Hair follicle dermal papilla cell (primary cell): Measurements from ENCODE around the genes ZNF732, TMEM271 and PDE6B.

DNA sequence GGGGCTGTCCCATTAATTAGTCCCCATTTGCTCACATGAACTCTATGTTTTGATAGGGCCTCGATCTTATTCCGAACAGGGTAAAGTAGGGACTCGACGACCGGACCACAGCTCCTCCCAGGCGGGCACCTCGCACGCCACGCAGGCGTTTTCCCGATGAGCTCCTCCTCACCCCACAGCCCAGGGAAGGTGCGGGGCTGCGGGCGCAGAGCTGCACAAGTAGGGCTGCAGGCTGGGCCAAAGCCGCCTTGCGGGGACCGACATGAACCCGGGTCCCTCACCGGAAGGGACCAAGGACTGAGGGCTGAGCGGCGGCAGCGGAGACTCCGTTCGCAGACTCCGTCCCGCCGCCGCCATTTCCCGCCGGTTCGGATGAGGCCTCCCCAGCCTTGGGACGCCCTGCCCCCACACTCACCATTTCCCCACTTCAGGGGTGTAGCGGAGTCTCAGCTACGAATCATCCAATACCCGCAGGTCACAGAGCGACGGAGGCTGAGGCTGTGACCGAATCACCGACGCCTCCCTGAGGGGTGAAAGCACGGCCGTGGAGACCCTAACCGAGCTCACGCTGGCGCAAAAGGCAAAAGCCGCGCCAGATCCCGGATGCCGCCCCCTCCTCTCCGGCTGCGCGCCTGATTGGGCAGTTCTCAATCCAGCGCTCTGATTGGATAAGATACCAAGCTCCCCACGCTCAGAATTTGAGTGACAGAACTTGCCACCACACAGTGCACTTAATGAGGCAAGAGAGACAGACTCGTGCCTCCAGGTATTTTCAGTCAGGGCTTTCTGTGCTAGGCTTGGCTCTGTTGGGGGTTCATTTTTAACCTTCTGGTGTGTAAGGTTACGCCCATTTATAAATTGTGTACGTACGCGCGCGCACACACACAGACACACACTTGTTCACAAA is at the start of gene ZNF732:
TSS of gene ZNF732 (minus strand) at position 582 of the 907 bp plus-strand sequence.
- CAGE, long polyA plus RNA, result no peak

GRCh38 chr4:474213-474488 is 24.8 kb downstream of the ZNF721 start:
- CAGE, long polyA plus RNA, result no peak

DNA sequence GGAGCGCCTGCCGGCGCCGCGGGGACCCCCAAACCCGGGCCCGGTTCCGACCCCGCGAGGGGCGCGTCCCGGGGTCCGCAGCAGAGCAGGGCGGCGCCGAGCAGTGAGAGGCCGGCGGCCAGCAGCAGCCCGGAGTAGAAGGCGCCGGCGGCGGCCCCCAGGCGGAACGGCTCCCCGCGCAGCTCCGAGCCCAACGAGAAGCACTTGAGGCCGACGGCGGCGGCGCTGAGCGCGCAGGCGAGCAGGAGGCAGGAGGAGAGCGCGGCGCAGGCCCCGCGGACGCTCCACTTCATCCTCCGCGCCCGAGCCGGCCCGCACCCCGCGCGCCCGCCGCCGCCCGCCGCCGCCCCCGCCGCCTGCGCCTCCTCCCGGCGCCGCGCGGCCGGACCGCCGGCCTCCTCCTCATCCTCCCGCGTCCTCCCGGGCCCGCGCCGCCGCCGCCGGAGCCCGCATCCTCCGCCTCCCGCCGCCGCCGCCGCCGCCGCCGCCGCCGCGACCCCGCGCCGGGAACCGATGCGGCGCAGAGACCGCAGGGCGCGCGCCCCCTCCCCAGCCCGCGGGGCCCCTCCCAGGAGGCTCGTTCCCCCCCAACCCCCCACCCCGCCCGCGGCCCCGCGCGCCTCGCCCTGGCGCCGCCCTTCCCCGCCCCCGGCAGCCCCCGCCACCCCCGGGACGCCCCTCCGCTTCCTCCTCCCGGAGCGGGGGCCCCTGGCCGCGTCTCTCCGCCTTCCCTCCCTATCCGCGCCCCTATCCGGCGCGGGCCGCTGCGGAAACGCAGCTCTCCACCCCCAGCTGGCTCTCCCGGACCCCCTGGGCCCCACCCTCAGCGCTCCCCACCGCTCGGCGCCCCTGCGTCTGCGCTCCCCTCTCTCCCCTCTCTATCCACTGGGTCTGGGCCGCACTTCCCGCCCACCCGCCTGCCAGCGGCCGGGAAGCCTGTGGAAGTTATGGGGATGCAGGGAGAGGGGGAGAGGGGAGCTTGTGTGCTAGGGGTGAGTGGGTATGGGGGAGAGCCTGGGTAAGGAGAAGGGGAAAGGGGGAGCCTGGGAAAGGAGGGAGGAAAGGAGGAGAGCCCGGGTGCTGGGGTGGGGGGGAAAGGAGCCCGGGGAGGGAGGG is at the start of gene TMEM271:
TSS of gene TMEM271 (minus strand) at position 526 of the 1,116 bp plus-strand sequence.
- CAGE, long polyA plus RNA, result no peak

DNA sequence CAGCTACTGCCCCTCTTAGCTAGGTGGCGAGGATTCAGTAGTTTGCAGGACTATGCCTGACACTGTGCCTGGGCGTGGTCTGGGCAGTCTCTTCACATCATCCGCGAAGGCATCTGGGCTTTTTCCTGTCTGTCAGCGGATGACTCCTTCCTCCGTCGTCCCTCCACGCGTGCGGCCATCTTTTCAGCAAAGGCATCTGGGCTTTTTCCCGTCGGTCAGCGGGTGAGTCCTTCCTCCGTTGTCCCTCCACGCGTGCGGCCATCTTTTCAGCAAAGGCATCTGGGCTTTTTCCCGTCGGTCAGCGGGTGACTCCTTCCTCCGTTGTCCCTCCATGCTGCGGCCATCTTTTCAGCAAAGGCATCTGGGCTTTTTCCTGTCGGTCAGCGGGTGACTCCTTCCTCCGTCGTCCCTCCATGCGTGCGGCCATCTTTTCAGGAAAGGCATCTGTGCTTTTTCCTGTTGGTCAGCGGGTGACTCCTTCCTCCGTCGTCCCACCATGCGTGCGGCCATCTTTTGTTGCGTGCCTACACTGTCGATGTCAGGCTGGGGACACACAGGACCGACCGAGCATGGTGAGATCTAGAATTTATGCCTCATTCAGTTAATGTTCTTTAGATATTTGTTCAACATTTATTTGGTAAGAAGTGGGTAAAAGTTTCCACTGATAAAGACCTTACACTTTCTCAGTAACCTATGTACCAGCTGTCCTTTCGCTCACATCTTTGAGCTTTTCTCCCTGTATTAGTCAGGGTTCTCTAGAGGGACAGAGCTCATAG is 12.4 kb upstream of the TMEM271 start:
- CAGE, long polyA plus RNA, result no peak

GRCh38 chr4:625359-625729 is at the start of gene PDE6B:
TSS of gene PDE6B (plus strand) at chr4:625573.
- CAGE, long polyA plus RNA, result no peak

- CAGE, long polyA plus RNA, result no peak
Measured at GRCh38 chr4:670912-671413, 3.1 kb downstream of the ATP5ME start.

- CAGE, long polyA plus RNA, result no peak
Measured at GRCh38 chr4:710101-710852, 4.6 kb downstream of the PCGF3 start.

DNA sequence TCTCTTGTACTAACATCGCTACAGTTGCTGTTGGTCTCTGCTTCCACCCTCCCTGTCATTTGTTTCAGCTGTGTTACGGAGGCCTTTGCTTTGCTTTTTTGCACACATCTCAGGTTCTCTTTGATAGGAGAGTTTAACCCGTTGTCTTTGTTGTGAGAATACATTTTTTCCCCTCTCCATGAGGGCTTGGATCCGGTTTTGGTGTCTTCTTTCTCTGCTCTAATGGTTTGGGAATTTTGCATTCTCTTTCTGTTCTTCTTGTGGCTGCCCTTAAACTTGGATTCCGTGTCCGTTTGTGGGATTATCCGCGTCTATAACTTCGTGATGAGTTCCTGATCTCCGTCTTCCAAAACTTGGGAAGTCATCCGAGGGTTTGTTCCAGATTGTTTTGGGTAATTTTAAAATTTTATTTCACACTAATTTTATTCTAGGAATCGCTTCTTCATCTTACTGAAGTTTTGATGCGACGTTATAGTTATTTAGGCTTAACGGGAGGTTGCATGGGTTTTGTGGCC is 45.3 kb downstream of the PCGF3 start:
- CAGE, long polyA plus RNA, result no peak

- CAGE, long polyA plus RNA, result no peak
Measured at GRCh38 chr4:752150-752829, 46.7 kb downstream of the PCGF3 start.

- CAGE, long polyA plus RNA, result no peak
Measured at GRCh38 chr4:776791-777339, 49.1 kb downstream of the CPLX1 start.

DNA sequence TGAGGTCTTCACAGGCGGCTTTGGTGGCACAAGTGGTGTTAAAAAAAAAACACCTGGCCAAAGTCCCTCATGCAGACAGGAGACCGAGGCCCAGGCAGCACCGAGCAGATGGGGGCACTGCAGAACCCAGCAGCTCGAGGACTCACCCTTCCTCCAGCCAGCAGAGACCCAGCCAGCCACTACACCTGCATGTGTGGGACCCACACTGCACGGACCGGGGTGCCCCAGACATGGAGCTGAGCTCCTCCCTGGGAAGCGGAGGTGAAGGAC is 42.8 kb downstream of the GAK start:
- CAGE, long polyA plus RNA, result no peak

GRCh38 chr4:890749-891087 is 41.4 kb downstream of the GAK start:
- CAGE, long polyA plus RNA, result no peak

- CAGE, long polyA plus RNA, result no peak
Measured at GRCh38 chr4:891421-892201, 40.5 kb downstream of the GAK start.

DNA sequence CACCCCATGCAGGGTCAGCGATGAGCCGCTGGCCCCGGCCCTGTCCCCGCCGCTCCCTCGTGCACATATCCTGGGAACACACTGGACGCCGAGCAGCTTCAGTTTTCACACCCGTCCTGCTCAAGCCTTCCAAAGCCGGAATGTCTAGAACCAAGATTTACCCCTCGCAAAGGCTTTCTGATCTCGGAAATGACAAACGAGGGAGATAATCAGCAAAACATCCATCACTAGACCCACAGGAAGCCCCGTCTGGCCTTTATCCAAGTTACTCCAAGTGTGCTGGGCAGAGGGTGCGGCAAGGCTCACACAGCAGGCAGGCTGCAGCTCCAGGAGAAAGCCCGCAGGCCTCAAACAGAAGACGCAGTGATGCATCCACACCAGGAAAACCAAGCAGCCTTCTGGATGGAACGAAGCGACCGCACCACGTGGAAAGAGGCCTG is 24.1 kb downstream of the GAK start:
- CAGE, long polyA plus RNA, result no peak

DNA sequence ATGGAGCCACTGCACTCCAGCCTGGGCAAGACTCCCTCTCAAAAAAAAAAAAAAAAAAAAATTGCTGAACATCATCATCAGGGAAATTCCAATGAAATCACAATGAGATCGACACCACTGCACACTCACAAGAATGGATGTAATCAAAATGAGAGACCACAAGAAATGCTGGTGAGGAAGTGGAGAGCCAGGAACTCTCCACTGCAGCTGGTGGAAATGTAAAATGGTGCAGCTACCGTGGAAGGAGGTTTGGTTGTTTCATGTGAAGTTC is 8.0 kb downstream of the GAK start:
- CAGE, long polyA plus RNA, result no peak

DNA sequence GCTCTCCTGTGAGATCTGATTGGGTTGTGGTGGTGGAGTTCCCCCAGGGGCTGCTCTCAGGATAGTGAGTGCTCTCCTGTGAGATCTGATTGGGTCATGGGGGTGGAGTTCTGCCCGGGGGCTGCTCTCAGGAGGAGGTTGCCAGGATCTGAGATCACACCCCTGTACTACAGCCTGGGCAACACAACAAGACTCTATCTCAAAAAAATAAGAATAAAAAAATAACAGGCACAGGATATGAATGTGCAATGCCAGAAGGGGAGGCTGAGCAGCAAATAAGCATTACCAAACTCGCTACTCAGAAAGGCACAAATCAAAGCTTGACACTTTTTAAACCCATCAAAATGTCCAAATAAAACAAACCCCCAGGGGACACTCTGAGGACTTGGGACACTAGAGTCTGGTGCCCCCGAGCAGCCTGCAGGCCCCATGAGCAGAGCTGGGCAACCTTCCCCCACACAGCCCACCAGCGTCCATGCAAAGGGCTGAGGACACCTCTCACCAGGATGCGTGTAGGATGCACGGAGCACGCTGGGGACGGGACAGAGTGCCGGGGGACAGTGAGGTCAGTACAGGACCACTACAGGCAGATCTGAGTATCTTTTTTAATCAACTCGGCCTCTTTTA is 7.1 kb downstream of the GAK start:
- CAGE, long polyA plus RNA, result no peak

DNA sequence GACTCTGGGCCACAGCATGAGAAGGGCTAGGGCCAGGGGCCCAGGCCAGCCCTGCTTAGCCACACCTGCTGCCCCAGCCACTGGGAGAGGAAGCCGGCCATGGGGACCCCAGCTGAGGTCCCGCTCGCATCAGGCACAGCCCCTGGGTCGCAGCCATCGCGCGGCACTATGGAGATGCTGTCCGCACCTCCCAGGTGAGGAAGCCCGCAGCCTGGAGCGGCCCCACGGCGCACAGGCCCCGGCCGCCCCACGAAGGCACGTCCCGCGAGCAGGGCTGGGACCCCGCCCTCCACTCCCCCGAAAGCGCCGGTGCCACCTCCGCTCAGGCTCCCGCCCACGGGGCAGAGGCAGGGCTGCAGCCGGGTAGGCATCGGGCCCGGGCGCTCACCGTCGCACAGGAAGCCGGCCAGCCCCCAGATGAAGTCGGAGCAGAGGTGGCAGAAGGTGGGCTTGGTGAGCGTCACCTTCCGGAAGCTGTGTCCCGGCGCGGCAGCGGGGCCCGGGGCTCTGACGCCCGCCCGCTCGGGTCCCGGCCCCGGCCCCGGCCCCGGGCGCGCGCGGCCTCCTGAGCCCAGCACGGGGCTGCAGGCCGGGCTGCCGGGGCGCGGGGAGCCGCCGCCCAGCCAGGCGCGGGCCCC is 426 bp downstream of the DGKQ start:
- CAGE, long polyA plus RNA, result no peak

GRCh38 chr4:1002242-1002686 is 9.1 kb upstream of the SLC26A1 start:
- CAGE, long polyA plus RNA, result no peak

DNA sequence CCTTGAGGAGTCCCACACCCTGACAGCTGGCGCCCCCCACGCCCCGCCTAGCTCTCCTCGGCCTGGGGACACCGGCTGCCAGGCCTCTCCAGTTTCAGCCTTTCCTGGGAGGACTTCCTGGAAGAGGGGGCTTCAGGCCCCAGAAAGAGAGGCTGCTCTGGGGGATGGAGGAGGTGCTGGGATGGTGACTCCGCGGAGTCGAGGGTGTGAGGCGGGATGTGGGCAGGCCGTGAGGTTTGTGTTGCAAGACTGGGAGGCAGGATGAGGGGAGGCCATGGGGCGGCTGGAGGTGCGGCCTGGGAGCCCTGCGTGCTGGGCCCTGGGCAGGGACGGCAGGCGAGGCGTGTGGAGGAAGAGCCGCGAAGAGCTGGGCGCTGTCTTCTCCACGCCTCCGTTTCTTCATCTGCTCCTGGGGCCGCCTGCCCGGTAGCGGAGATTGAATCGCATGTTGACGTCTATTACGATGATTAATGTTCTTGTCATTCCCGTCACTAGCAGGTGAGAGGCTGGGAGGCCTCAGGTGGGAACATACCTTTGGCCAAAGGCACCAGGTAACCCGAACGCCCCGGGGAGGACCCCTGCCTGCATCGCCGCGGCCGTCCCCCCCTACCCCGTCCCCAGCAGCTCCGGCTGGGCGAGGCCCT is 875 bp upstream of the FGFRL1 start:
- CAGE, long polyA plus RNA, result no peak

GRCh38 chr4:1022206-1022527 is 10.7 kb downstream of the FGFRL1 start:
- CAGE, long polyA plus RNA, result no peak